BE2C (cell line): ENCODE measurements around a stretch of chr7.

DNA sequence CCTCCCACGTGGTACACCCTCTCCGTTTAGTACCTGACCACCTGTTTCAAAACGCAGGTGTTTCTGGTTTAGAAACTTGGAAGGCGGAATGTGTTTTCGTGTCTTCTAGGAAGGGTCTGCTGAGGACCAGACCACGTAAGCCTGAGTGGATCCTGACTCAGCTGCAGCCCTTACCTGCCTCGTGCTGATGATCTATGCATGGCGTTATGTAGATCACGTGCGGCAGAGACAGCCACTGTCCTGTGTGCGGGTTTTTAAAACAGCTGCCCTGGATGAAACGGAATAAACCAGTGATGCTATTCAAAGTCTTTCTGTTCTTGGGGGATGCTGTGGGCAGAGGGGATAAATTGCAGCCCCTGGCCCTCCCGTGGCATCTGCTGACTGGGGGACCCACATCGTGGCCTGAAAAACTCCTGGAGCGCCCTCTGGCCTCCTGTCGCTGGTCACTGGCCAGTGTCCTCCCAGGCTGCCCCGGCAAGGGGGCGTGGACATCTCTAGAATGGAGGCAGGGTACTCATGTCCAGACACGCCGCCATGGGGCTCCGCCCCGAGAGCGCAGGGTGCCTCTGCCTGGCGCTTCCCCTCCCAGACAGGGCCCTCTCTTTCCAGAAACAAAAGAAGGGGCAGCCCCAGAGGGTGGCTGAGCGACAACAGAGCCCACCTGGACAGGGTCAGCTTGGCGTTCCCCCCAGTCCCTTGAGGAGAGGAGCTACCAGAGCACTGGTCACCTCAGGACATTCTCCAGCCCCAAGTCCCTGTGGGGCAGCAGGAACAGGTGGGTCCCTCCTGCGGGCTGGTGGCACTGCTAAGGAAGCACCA, 13.1 kb downstream of the ALKBH4 start:
- RRBS = no CpG with 5 or more reads among the region's 27 CpGs

- RRBS = no CpG with 5 or more reads among the region's 10 CpGs
These were observed 4.6 kb downstream of the RASA4B start for GRCh38 chr7:102512822-102513528.

- RRBS = no CpG with 5 or more reads among the region's 1 CpG
These were observed 35.7 kb downstream of the NAPEPLD start for GRCh38 chr7:103113178-103113635.

DNA sequence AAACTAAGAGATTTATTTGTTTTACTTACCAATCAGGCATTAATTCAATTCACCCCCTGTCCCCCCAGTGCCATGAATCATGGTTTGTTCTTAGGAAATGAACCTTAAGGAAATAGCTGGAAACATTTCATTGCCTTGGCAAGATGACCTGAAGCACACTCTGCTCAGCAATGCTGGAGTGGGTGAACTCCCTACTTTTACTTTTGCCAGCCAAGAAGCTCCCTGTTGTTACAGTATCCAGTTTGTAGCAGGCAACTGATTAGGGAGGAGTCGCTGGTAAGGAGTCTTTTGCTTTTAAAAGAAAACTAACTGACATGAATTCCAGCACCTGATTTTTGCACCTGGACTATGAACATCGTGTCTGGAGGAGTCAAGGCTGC, 13.7 kb upstream of the NAPEPLD start:
- RRBS = no CpG with 5 or more reads among the region's 2 CpGs

GRCh38 chr7:103388603-103389244, 41.3 kb downstream of the PSMC2 start:
- RRBS = no CpG with 5 or more reads among the region's 3 CpGs

- RRBS = no CpG with 5 or more reads among the region's 1 CpG
These were observed 341.5 kb downstream of the LHFPL3 start for GRCh38 chr7:104669933-104670319.

DNA sequence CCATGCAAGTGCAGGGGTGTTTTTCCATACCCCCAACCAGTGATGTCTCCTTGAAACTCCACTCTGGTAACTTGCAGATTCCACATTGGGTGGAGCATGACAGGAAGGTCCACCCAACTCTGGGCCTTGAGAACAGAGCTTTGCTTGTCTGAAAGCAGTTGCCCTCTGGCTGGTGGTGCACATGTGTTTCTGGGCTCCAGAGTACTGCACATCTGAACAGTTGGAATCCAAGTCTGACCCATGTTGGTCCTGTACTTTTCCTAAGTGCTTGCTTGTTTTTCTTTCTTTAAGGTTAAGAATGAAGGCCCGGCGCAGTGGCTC, 84.9 kb upstream of the KMT2E start:
- RRBS = no CpG with 5 or more reads among the region's 2 CpGs

- RRBS = no CpG with 5 or more reads among the region's 5 CpGs
These were observed 27.4 kb upstream of the KMT2E start for GRCh38 chr7:104986530-104987125.

DNA sequence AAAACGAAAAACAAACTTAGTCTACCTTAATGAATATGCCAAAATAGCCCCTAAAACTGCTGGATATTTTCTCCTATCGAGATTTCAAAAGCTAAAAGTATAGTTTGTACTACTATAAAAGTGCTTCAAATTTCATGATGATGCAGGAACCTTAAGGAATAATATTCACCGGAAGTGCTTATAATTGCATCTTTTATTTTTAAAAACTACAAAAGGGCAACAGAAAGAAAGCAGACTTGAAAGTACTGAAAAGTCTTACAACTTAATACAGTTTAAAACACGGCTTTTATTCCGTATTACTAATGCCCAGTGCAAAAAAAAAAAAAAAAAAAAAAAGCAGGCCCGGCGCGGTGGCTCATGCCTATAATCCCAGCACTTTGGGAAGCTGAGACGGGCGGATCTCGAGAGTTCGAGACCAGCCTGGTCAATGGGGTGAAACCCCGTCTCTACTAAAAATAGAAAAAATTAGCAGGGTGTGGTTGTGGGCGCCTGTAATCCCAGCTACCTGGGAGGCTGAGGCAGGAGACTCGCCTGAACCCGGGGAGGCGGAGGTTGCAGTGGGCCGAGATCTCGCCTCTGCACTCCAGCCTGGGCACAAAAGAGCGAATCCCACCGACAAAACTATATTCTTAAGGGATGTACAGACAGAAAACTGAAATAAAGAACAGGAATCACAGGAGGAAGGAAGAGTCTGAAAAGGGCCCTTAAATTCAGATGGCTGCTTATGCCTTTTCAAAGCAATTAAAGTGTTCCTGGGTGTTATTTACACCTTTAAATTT, 2.3 kb upstream of the KMT2E start:
- RRBS = no CpG with 5 or more reads among the region's 21 CpGs

GRCh38 chr7:105017104-105017492, 3.1 kb downstream of the KMT2E start:
- RRBS = no CpG with 5 or more reads among the region's 1 CpG

DNA sequence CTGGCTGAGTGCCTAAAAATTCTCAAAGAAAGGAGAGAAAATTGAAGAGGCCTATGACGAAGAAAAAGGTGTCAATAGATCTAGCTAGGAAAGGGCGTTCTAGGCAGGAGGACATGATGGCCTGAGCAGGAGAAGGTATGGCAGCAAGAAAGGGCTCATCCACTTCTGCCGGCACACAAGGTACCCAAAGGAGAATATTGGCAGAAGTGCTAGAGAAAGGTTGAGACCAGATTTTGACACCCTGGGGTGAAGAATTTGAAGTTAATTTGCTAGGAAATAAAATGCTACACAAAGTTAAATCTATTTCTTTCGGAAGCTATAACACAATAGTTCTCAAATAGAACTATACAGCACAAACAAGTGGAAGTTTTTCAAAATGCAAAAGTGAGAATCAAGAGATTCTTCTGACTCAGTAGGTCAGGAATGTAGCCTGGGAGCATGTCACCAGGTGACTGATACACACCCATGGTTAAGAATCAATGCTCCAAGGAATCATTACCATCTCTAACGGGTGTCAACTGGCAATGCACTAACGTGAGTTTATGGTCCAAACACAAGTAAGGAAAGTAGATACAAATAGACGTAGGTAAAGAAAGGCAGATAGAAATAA, 170.7 kb downstream of the SRPK2 start:
- RRBS = no CpG with 5 or more reads among the region's 7 CpGs

DNA sequence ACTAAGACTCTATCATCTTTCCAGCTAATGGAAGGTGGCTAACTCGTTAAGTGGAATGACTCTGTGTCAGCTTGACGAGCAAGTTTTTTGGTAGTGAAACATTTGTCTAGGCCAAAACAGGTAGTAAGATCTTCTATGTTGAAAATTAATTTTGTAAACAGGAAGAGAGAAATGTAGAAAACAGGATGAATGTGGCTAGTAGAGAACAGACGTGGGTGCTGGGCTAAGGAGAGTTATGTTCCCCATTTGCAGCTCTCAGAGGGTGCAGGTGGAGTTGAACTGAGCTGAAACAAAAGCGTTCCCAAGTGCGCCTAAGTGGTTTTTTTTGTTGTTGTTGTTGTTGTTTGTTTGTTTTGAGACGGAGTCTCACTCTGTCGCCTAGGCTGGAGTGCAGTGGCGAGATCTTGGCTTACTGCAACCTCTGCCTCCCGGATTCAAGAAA, 59.5 kb upstream of the SRPK2 start:
- RRBS = 94% methylated on average over 1 of the region's 9 CpGs

DNA sequence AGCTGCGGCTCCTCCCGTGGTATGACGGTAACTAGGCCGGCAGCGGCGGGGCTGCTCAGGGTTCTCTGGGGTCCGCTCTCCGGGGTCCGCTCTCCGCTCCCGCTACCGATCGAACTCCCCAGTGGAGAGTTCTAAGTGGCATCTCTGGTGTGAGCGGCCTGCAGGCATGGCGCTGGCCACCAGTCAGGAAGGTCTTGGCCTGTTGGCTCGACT, 1.9 kb upstream of the EFCAB10 start:
- RRBS = 92% methylated on average over 7 of the region's 16 CpGs

DNA sequence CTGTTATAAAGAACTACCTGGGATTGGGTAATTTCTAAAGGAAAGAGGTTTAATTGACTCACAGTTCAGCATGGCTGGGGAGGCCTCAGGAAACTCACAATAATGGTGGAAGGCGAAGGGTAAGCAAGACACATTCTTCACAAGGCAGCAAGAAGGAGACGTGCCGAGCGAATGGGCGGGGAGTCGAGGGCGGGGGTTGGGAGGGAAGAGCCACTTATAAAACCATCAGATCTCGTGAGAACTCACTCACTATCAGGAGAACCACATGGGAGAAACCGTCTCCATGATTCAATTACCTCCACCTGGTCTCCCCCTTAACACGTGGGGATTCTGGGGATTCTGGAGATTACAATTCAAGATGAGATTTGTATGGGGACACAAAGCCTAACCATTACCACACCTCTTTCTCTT, 19.4 kb upstream of the EFCAB10 start:
- RRBS = no CpG with 5 or more reads among the region's 10 CpGs

DNA sequence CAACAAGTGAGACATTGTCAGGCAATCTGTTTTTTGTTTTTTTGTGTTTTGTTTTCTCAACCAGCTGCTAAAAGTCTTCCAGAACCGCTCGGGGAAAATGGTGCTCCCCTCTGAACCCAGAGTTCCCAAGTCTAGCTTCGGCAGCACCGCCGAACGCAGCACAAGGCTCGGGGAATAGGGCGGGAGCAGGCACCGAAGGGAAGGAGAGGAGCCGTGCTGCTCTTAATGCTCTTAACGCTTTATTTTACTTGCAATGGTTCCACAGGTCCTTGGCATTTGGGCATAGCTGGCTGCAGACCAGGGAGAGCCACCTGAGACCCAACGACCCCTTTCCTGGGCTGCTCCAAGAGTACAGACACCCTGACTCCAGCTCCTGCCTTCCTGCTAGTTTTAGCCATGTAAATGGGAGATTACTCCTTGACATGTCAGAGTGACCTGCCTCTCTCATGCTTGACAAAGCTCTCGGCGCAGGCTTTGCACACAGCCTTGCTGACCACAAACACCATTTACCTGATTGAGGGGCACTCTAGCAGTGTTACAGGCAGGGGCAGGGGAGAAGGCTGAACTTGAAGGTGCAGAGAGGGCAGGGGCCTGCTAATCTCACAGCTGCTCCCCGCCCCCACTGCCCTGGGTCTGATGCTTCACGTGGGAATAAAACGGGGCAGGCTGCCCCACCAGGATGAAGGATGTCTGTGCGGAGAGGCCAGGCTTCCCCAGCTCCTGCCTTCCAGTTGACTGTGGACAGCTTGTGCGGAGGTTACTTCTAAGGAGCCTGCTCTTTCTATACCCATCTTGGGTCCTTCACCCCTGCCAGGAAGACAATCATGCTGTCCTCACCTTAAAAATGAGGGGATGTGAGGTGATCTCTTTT, 58.6 kb upstream of the EFCAB10 start:
- RRBS = no CpG with 5 or more reads among the region's 19 CpGs

DNA sequence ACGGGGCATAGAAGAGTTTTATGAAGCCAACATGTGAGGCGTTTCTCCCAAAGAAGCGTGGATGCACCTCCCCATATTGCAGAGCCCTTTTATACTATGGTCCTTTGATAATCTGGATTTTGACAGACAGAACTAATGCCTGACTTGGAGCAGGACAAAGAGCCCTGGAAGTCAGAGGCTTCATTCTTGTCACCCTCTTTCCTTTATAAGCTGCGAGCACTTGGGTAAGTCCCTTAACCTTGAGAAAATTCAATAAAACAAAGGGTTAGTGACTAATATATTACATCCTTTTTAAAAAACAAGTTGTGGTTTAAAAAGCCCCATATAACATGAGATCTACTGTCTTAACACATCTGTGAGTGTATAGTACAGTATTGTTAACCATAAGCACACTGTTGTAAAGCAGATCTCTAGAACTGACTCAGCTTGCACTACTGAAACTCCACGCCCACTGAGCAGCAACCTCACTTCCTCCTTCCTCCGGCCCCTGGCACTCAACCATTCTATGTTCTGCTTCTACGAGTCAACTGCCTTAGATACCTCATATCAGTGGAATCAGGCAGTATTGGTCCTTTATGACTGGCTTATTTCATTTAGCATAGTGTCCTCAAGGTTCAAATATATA, 67.3 kb downstream of the ATXN7L1 start:
- RRBS = no CpG with 5 or more reads among the region's 7 CpGs

DNA sequence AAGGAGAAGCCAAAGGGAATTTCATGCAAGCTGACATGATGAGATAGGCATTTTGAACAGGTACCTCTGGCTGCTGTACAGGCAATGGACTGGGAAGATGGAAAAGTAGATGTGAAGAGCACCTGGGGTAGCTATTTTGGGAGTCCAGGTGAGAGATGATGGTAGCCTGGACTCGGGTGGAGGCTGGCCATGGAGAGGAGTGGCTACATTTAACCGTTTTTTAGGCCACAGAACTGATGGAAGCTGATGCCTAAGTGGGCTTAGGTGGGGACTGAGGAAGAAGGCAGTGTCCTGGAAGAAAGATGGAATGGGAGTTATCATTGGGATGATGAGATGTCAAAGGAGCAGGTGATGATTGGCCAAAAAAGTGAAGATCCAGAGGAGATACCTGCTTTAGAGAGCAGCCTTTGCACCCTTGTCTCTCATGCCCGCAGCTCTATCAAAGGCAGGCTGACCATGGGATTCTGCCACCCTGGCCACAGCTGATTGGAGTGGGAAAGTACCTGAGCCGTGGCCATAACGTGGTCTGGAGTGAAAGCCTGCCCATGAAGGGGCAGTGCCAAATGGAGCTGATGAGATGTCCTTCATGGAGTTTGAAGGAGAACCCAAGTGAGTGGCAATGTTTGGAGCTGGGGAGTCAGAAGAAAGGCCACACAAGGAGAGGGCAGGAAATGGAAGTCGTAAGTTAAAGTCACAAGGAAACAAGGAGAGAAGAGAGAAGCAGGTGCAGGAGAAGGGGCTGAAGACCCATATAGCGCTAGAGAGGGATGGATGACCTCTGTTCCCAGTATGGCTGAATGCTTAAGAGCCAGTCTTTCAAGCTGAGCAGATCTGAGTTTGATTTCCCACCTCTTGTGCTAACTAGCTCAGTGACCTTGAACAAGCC, 18.3 kb upstream of the ATXN7L1 start:
- RRBS = no CpG with 5 or more reads among the region's 7 CpGs

DNA sequence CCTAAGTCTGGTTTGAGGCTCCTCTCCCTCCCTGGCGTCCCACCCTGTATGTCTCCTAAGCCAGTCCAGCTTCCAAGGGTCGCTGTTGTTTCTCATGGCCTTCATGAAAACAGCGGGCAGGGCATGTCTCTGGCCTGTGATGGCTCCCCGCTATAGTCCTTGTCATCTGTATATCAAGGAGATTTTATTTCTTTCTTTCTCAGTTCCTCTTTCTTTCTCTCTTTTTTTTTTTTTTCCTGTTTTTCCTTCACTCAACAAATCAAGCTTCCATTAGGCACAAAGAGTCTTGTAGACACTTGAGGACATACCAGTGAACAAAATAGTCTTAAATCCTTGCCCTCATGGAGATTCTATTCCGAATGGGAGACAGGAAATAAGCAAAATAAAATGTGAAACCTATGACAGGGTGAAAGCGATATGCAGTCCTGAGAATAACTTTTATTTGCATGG, 50.8 kb downstream of the SYPL1 start:
- RRBS = no CpG with 5 or more reads among the region's 6 CpGs

- RRBS = no CpG with 5 or more reads among the region's 9 CpGs
These were observed 65.6 kb upstream of the SYPL1 start for GRCh38 chr7:106177696-106178200.